Choroid plexus epithelial cell (primary cell): ENCODE measurements around a stretch of chr15.

DNA sequence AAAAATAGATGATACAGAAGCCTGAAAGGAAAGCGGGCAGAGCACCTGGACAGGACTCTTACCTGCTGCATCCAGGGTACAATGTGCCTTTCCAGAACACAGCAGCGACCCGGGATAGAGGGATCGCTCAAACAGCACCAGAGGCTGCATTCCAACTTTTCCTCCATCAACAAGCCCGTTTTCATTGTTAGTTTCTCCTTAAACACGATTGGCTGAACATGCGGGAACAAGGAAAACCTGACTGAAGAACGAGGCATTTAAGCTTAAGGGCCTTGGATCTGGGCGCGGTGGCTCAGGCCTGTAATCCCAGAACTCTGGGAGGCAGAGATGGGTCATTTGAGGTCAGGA lies 31.4 kb upstream of the ZSCAN2 start:
- RRBS = no CpG with 5 or more reads among the region's 10 CpGs

DNA sequence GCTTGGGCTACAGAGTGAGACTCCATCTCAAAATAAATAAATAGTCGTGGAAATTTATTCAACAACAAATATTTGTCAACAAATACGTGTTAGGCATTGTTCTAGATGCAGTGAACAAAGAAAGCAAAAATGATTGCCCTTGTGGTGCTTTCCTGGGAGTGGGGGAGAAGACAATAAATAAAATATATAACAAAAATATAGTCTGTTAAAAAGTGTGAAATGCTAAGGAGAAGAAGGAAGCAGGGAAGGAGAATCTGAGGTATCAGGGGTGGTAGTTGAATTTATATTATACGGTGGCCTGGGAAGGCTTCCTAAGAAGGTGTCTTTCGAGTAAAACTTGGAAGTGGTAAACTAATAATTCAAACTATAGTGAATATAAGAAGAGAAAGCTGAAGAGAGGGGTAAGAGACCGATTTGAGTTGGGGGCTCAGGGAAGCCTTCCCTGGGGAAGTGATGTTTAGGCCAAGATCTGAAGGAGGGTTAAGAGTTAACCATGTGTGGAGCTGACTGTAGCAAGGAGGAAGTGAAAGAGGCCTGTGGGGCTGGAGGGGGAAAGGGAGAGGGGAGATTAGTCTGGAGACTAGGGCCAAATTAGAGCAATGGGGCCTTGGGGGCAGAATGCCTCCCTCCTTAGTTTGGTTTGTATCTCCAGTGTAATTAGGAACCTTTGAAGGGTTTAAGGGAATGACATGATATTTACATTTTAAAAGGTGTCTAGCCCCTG lies 2.0 kb downstream of the ZNF592 start:
- RRBS = no CpG with 5 or more reads among the region's 5 CpGs

DNA sequence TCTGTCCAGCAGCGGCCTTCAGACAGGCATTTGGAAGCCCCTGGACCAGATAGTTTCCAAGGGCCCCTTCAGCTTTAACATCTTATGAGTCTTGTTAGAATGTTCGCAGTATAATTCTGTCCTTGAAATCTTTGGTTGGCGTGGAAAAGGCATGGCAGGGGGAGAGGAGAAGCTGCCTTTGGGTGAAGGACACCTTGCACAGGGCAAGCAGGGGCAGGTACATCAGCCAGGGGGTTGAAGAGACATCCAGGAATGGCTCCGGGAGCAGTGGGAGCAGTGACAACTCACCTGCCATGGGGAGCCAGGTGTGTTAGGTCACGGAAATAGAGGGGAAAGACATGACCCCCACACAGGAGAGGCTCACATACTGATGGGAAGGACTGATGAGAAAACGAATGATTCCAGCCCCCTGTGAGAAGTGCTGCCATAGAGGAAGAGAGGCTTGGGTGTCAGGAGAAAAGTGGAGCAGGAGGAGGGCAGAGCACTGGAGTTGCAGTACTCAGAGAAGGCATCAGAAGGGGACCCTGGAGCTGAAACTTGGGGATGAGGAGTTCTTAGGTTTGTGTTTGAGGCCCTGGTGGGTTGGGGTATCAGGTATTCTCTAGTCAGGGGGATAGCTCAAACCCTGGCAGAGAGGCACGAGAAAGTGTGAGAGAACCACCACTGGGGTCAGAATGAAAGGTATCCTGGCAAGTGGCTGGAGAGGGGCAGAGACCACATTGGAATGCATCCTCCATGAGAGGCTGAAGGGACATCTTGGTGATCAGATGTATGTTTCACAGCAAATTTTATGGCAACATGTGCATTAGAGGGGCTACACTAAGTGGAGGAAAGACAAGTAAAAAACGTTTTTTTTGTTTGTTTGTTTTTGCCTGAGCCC lies 22.7 kb downstream of the ZNF592 start:
- RRBS = no CpG with 5 or more reads among the region's 8 CpGs

- RRBS = no CpG with 5 or more reads among the region's 6 CpGs
Observed at GRCh38 chr15:84818587-84819157, 1.5 kb downstream of the ALPK3 start.

- RRBS = no CpG with 5 or more reads among the region's 4 CpGs
Observed at GRCh38 chr15:84819158-84819996, 2.2 kb downstream of the ALPK3 start.

GRCh38 chr15:84824154-84824947 lies 7.2 kb downstream of the ALPK3 start:
- RRBS = no CpG with 5 or more reads among the region's 7 CpGs

- RRBS = no CpG with 5 or more reads among the region's 2 CpGs
Observed at GRCh38 chr15:85091870-85092470, 110.3 kb downstream of the PDE8A start.

DNA sequence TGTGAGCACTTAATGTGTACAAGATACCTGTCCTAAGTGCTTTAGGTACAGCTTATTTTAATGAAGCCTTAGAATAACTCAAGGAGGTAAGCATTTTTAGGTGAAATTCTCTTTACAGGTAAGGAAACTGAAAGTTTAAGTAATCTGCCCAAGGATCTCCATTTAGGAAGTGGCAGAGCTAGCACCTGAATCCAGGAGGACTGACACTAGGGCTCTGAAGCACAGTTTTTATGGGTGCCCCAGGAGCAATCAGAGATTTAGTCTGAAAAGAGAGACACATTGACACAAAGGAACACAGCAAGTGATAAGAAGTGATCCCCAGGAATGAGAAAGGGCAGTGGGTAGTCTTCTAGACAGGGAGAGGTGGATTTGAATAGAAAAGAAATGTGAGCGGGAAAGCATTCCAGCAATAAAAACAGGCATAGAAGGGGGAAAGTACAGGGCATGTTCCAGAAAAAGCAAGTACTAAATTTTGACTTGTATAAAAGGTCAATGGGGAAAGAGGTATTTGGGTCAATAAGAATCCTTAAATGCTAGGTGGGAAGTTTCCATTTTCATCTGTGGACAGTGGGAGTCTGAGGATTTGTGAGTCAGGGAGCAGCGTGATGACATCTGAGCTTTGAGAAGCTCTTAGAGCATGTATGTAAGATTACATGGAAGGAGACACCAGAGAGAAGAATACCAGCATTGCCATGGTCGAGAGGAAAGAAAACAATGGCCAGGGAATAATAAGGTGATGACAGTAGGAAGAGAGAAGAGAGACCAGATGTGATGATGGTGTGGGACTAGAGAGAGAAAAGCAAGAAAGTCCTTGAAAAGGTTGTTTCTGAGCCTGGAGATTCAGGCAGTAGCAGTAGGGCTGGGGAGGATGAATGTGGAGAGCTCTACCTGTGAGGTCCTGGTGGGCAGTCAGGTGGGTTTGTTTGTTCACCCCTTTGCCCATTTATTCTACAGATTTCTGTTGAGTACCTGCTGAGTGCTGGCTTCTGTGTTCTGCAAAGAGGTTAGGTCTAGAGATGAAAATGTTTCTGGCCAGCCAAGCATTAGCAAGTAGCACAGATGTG lies 119.7 kb downstream of the PDE8A start:
- RRBS = no CpG with 5 or more reads among the region's 3 CpGs

DNA sequence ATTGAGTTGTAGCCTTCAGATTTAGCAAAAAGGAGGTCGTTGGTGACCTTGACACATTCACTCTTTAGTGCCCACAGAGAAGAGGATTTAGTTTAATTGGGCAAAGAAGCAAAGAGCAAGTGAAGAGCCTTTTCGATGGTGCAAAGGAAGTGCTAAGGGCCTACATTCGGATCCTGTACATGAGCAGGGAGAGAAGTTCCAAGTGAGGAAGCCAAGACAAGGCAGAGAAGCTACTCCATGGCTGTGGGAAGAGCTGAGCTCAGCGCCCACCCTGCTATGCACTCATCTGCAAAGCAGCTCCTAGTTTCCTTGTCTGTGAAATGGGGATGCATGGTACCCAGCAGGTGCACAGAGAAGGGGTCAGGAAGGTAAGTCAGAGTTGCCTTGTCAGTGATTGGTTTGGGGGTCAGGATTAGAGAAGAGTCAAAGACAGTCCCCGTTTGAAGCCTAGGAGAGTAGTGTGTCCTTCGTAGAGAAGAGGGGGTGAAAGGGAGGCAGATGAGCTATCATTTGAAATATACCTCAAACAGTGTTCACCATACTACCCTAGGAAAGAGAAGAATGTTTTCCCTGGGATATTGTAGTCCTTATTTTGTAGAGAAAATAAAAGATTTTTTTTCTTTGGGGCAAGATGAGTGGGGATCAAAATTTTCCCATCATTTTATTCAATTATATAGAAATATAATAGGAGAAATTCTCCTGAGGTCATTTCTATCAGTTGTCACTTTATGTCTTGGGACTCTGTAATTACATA lies 126.6 kb downstream of the PDE8A start:
- RRBS = no CpG with 5 or more reads among the region's 6 CpGs

DNA sequence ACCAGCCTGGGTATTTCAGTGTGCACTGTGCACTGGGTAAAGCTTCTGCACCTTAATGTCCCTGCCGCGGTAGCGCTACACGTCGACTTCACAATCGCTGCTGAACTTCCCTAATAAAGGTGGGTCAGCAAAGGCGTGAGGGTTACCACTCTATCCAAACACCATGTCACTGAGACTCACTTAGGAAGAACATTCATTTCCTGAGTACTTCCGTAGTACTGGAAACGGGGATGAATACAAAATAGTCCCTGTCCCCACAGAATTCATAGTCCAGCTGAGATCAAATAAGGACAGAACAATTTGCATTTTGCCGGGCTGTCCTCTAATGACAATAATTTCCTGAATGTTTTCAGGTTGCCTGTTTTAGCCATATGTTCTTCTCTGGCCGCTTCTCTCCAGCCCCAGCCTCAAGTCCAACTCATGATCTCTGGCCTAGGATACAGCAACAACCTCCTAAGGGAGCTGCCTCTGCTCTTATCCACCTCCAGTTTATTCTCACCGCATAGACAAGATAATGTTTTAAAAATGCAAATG lies 83.6 kb upstream of the AKAP13 start:
- RRBS = no CpG with 5 or more reads among the region's 12 CpGs

GRCh38 chr15:85318582-85318928 lies 61.8 kb upstream of the AKAP13 start:
- RRBS = no CpG with 5 or more reads among the region's 2 CpGs

DNA sequence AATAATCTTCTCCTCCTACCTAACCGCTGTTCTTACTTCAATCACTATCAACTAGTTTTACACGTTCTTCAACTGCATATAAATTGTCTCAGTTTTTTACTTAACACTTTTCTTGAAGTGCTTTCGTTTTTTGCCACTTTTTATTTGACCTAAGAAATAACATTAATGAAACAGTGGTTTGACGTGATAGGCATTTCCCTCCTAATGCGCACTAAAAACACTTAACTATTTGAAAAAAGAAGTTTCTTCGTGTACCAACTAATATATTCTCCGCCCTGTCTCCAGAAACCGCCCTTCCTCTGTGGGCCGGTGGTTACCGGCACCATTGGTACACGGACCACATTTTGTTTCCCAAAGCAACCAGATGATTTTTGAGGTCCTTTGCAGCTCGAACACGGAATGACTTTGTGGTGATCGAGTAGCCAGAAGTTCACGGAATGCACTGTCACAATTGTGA lies 749 bp upstream of the AKAP13 start:
- RRBS = no CpG with 5 or more reads among the region's 15 CpGs

- RRBS = no CpG with 5 or more reads among the region's 6 CpGs
Observed at GRCh38 chr15:85413455-85414011, 33.1 kb downstream of the AKAP13 start.

GRCh38 chr15:85581392-85582443 lies 201.3 kb downstream of the AKAP13 start:
- RRBS = no CpG with 5 or more reads among the region's 12 CpGs

DNA sequence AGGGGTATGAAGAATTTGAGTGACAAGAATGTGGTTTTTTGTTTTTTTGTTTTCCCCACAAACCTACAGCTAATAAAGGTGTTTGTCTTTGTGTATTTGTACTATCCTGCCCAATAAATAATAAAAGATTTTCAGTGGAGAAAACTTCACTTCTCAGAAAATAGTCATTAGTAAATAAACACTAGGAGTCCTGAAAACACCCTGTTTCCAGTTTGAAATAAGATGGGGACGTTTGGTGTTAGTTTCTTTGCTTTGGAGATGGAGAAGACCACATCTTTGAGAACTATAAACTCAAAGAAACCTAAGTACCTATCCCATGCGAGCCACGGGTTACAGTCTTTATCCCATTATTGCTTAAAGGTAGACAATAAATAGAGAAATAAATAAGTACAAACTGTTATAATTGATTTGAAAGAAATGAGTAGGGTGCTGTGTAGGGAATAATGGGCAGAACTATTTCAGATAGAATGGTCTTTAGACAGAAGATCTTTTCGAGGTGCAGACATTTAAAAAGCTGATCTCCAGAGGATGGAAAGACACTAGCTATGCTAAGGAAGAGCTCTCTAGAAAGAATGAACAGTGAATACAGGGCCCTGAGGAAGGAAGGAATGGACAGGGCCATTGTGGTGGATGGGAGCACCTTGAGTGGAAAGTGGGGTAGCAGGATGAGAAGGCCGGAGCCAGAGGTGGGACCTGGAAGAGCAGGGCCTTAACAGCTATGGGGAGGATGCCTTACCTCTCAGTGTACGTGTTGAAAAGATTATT lies 172.7 kb downstream of the KLHL25 start:
- RRBS = no CpG with 5 or more reads among the region's 6 CpGs

DNA sequence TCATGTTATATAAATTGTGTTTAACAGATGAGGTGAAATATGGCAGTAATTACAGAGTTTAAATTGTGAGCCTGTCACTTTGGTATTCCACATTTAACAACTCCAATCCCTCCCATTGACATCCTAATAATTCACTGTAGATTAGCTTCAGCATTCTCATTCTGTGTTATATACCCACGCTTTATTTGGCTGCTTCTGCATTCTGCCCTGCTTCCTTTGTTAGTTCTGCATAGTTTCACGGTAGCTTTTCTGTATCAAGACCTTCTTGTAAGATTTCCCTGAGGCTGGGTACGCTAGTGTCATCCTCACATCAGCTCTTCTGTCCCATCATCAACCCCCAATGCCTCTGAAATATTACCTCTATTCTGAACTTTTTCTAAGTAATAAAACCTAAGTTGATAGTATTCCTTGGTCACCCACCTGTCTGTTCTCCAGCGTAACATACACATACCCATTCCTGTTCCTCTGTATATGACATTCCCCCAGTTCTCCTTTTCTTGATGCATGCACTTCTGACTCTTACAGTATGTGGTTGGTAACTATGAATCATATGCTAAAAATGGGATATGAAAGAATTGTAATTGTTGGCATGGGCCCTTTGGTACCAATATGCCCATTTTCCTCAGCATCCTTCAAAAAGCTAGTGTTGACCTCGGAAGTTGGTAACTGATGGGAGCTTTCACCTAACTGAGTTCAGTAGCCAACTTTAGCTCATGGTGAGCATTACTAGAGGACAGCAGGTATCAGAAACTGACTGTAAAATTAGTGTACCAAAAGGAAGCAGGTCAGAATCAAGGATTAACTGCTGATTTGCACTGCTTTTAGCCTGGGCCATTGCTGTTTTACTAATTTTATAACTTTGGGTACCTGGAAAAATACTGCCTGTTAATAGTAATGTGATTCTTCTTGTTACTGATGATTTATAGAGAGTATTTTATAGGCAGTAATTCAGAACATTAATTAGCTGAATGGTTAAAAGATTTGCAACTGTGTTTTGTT lies 171.1 kb downstream of the KLHL25 start:
- RRBS = no CpG with 5 or more reads among the region's 5 CpGs

DNA sequence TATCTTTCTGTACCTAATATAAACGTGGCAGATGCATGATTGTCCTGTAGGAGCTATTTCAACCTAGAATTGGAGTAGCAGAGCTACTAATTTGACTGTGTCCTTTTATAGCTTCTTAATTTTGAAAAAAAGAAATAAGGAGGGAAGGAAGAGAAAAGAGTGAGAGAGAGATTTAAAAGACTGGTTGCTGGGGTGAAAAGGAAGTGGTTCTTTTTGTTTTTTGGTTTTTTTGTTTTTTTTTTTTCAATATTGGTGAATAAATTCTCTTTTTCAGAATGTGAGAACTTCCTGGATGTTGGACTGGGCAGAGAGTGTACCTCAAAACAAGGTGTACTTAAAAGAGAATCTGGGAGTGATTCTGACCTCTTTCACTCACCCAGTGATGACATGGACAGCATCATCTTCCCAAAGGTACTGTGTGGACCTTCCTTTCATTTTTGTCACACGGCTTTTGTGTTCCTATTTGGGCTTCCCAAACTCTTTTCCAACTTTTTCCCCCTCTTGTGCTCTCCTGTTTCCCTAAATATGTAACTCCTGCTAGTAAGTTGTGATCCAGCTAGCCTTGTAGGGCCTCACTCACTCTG lies 149.1 kb downstream of the KLHL25 start:
- RRBS = no CpG with 5 or more reads among the region's 2 CpGs

GRCh38 chr15:85646845-85647460 lies 147.8 kb downstream of the KLHL25 start:
- RRBS = no CpG with 5 or more reads among the region's 9 CpGs

GRCh38 chr15:85687049-85687491 lies 107.7 kb downstream of the KLHL25 start:
- RRBS = no CpG with 5 or more reads among the region's 3 CpGs

DNA sequence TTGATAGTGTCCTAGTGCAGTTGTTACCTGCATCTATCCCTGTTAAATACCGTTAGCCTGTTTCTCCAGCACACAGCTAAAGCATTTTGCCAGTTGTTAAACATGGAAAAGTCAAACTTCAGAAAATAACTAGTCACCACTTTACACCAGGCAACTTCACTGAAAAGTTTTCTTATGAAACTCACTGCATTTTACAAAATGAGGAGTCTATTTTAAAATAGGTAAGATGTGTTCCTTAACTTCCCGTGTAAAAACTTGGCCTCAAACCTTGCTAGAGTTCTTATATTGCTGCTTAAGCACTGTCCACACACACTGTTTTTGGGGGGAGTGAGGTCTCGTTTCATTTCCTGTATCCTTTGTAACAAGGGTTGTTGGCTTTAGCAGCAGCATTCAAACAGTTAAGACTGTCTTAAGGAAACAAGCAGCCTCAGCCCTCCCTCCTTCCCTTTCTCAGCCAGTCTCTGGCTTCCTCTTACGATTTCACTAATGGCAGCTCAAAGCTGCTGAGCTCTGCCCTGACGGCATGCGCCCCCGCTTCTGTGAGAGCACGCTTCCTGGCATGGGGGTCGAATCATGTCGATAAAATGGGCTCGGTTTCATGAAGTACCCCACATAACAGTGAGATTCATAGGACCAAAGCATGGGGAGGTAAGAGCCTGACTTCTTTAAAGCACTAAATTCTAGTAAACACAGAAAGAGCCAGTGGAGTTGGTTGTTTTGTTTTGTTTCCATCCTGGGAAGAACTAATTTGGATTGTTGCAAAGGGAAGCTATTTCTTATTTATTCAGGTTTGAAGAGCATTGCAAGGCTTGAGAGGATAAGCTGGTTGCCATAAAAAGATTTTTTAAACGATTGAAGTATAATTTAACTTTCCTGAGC lies 105.0 kb downstream of the KLHL25 start:
- RRBS = no CpG with 5 or more reads among the region's 12 CpGs